ENCODE measurements around a stretch of chr2.

DNA sequence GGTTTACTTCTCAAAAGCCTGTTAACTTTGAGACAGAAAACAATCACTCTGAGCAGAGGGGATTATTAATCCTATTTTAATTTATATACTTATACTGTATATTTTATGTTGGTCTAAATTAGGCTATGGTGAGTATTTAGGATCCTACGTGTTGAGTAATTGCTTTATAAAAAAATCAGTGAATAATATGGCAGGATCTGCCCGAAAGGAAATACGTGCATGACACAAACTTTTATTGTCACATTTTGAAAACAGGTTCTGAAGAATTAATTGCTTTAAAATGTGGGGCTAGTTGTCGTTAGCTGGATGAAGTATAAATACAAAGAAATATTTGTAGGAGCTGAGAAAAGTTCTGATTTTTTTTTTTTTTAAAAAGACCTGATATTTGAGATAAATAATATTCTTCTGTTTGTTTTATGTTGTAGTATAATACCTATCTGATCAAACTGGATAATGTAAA, 54.6 kb downstream of the FEZ2 start:
- RAMPAGE, total RNA, result no peak

DNA sequence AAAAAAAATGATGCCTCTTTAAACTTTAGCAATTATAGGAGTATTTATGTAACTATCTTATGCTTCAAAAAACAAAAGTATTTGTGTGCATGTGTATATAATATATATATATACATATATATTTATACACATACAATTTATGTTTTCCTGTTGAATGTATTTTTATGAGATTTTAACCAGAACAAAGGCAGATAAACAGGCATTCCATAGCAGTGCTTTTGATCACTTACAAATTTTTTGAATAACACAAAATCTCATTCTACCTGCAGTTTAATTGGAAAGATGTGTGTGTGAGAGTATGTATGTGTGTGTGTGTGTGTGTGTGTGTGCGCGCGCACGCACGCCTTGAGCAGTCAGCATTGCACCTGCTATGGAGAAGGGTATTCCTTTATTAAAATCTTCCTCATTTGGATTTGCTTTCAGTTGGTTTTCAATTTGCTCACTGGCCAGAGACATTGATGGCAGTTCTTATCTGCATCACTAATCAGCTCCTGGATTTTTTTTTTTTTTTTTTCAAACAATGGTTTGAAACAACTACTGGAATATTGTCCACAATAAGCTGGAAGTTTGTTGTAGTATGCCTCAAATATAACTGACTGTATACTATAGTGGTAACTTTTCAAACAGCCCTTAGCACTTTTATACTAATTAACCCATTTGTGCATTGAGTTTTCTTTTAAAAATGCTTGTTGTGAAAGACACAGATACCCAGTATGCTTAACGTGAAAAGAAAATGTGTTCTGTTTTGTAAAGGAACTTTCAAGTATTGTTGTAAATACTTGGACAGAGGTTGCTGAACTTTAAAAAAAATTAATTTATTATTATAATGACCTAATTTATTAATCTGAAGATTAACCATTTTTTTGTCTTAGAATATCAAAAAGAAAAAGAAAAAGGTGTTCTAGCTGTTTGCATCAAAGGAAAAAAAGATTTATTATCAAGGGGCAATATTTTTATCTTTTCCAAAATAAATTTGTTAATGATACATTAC, 47.9 kb downstream of the FEZ2 start:
- RAMPAGE, total RNA, result no peak

GRCh38 chr2:36550730-36550998, 47.3 kb downstream of the FEZ2 start:
- RAMPAGE, total RNA, result no peak

DNA sequence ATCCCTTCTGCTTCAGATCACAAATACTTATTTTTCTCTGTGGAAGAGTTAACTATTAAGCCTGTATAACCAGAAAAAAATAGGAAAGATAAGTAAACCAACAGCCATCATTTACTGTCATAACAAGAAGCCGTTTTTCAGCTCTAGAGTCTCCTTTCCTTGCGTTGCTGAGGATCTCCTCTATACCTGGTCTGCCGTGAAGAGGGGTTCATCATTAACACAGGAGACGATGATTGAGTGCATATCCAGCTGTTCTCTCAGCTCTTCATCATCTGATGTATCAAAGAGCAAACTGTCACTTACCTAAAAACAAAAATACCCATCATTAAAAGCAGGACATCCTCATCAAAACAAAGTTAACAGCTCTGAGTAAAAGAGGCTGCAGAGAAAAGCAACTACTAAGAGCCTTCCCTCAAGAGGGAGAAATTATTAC, 14.8 kb downstream of the FEZ2 start:
- RAMPAGE, total RNA, result no peak

DNA sequence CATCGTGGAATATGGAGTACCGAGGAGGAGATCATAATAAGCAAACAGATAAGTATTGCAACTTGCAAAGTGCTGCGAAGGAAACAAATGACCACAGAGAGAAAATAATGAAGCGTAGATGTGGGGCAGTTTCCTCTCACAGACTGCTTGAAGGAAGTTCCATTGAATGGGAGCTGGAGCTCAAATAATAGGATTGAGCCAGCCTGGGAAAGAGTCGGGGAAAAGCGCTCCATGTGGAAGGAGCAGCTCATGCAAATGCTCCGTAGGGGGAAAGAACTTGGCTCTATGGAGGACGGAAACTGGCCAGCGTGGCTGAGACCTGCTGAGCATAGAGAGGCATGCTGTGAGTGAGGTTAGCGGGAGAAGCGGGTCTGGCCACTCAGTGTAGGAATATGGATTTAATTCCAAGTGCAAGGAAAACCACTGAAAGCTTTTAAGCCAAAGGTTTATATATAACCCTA, 28.6 kb upstream of the VIT start:
- RAMPAGE, total RNA, result no peak

GRCh38 chr2:36893884-36894111, 72.5 kb downstream of the STRN start:
- RAMPAGE, total RNA, result no peak

GRCh38 chr2:37011072-37011593, 44.8 kb upstream of the STRN start:
- RAMPAGE, total RNA, result no peak

DNA sequence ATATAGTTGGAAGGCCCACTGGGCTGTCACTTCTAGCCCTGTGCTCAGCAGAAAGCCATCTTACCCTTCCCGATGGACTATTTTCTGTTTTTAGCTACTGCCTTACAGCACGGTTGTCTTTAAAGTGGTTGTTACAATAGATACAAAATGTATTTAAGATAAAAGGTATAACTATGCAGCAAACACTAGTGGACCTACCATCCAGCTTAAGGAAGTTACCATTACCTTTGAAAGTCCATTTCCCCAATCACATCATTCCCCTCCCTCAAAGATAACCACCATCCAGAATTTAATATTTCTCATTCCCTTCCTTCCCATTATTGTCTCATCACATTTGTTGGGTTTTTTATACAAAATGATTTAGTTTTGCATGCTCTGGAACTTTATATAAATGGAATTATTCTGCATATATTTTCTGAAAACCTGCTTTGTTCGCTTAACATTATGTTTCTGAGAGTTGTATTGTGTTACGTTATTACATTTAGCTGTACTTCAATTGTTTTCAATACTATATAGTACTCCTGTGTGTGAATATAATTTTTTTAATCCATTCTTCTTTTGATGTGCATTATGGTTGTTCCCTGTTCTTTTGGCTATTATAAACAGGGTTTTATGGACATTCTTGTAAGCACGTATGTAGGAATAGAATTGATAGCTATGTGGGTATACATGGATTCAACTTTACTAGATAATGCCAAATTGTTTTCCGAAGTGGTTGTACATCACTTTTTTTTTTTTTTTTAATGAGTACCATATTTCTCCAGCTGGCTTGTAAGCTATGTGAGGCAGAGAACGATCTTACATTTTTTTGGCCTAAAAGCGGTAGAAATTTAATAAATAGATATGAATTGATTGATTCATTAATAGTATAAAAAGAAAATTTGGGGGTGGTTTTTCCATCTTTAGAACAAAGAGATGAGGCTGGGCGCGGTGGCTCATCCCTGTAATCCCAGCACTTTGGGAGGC, 21.8 kb downstream of the GPATCH11 start:
- RAMPAGE, total RNA, result no peak

- RAMPAGE, total RNA, result no peak
These were observed 3.8 kb downstream of the EIF2AK2 start for GRCh38 chr2:37152853-37153555.

DNA sequence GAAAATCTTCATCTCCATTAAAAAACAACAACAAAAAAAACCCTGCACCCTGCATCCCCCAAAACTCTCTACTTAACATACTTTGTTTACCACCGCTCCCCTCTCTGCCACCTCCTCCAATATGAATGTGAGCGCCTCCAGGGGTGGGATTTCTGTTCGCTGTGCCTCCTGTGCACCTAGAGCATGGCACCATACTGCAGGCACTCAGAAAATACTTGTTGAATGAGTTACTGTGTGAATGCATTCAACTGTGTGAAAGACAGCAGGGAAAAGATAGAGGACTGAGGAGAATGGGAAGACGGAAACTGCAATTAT, 4.6 kb downstream of the CEBPZ start:
- RAMPAGE, total RNA, result no peak

- RAMPAGE, total RNA, result no peak
These were observed 161.9 kb downstream of the QPCT start for GRCh38 chr2:37506250-37506910.

GRCh38 chr2:37670305-37671290, 844 bp downstream of the CDC42EP3 start:
- RAMPAGE, total RNA, result no peak

- RAMPAGE, total RNA, result no peak
These were observed 3.5 kb upstream of the CDC42EP3 start for GRCh38 chr2:37674994-37675278.

GRCh38 chr2:37851553-37852024, 73.5 kb upstream of the RMDN2 start:
- RAMPAGE, total RNA, result no peak

GRCh38 chr2:37855173-37856078, 69.7 kb upstream of the RMDN2 start:
- RAMPAGE, total RNA, result no peak

GRCh38 chr2:37923679-37924078, 1.4 kb upstream of the RMDN2 start:
- RAMPAGE, total RNA, result no peak

DNA sequence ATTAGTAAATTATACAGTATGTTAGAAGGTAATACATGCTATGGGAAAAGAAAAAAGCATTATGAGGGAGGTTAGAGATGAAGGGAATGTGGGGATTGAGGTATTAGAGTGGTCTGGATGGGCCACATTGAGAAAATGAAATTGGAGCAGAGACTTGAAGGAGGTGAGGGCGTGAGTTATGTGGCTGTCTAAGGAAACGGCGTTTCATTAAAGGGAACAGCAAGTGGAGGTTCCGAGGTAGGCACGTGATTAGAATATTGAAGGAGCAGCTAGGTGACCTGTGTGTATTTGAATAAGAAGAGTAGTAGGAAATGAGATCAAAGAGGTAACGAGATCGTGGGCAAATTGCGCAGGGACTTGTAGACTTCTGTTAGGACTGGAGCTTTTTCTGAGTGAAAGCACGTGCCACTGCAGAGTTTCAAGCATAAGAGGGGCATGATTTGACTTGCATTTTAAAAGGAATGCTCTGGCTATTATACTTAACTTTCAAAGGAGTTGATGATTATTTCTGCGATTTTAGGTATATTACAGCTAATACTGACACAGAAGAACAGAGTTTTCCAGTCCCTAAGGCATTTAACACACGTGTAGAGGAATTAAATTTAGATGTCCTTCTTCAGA, 48.5 kb downstream of the RMDN2 start:
- RAMPAGE, total RNA, result no peak

DNA sequence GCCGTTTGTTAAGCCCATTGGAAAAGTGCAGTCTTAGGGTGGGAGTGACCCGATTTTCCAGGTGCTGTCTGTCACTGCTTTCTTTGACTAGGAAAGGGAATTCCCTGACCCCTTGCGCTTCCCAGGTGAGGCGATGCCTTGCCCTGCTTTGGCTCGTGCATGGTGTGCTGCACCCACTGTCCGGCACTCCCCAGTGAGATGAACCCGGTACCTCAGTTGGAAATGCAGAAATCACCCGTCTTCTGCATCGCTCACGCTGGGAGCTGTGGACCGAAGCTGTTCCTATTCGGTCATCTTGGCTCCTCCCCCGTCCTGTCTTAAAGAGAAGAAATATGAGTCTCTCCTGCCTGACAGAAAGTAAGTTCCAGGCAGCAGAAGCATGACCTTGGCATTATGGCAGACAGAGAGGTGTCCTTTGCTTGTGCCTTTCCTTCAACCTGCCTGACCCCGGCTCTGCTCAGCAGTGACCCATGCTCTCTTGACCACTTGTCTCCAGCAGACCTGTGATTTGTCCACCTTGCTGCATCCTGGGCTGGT, 62.4 kb upstream of the CYP1B1 start:
- RAMPAGE, total RNA, result no peak

DNA sequence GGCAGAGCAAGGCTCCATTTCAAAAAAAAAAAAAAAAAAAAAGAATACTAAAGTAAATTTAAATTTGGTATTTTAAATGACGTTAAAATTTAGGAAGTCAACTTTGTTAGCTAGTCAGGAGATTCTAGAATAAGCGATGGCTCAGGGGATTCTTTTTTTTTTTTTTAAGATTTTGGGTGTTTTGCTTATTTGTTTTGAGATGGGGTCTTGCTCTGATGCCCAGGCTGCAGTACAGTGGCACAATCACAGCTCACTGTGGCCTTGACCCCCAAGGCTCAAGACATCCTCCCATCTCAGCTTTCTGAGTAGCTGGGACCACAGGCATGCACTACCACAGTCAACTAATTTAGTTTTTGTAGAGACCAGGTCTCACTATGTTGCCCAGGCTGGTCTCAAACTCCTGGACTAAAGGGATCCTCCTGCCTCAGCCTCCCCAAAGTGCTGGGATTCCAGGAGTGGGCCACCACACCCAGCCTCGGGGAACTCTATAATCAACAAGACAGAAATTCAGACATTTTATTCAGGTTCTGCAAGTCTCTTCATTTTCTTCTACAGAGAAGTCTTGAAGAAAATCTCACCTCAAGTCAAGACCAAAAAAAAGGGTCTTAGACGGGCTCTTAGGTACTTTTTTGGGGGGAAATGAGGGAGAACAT, 16.8 kb downstream of the ATL2 start:
- RAMPAGE, total RNA, result no peak

GRCh38 chr2:38599757-38600231, 2.9 kb downstream of the HNRNPLL start:
- RAMPAGE, total RNA, result no peak

Data from foreskin keratinocyte (primary cell).